Neuron (in vitro differentiated cells): ENCODE measurements around the genes LYPD6B, RBM43, ARL5A and RPRM.

GRCh38 chr2:148998105-148998632 is 40.3 kb upstream of the LYPD6B start:
- PRO-cap, result no peak

GRCh38 chr2:149038266-149039542 is at the start of gene LYPD6B:
LYPD6B (plus strand) TSS chr2:149038699.
- PRO-cap, result no peak

- PRO-cap, result no peak
Observed at GRCh38 chr2:150495905-150496617, 8.6 kb upstream of the RND3 start.

GRCh38 chr2:150733162-150733543 is 245.7 kb upstream of the RND3 start:
- PRO-cap, result no peak

GRCh38 chr2:151261184-151262207 is at the start of gene RBM43:
RBM43 (minus strand) TSS chr2:151261863.
- PRO-cap, result bidirectional peak, plus-strand start at chr2:151261444, minus-strand start at chr2:151261501; bidirectional peak, plus-strand start at chr2:151261888, minus-strand start at chr2:151261894; unidirectional peak, minus-strand start at chr2:151261964

- PRO-cap, result unidirectional peak, plus-strand start at chr2:151827937; bidirectional peak, plus-strand start at chr2:151828252, minus-strand start at chr2:151828161; bidirectional peak, plus-strand start at chr2:151828600, minus-strand start at chr2:151828419
Observed at GRCh38 chr2:151827849-151829049, at the start of gene ARL5A. ARL5A (minus strand) TSS chr2:151828421.

- PRO-cap, result no peak
Observed at GRCh38 chr2:151927844-151928189, 99.6 kb upstream of the ARL5A start.

- PRO-cap, result unidirectional peak, plus-strand start at chr2:151933514
Observed at GRCh38 chr2:151933455-151933785, 105.2 kb upstream of the ARL5A start.

DNA sequence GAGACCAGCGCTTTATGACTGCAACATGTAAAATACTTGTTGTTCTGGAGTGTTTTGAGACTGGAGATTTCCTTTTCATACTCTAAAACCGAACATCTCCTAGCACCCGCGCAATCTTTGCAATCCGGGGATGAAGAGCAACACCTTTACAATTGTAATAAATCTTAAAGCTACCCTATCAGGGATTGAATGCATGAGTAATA is 744 bp downstream of the STAM2 start:
- PRO-cap, result no peak

DNA sequence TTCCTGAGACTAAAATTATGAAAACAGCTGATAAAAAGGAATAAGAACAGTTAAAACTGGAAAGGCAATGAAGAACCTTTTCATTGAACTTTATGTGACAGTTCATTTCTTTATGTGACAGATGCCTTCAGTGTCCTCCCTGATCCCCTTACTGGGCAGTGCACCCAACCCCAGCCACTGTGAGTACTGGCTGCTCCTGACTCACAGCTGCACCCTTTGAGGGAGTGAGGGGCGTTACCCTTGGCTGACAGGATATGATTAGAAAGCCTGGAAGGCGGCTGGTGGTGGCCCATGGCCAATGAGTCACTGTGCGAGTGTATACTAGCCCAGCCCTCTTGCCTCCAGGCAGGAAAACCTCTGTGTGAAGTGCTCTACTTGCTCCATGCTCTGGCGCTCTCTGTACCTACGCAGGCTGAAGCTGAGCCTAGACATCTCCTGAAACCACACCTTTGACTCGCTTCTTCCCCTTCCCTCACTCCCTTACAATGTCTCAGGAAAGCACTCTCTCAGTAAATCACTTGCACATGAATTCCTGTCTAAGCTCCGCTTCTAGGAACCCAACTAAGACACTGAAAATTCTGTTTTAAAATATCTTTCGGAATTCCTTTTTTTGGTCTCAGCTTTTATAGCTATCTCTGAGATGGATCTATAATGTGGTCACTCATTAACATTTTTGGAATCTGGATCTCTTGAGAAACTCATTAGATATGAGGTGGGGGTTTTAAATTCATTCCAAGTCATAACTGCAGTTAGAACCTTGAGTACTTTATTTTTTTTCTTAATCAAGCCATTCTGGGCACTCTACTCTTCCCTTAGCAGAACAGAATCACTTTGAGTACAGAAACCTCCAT is 25.1 kb upstream of the STAM2 start:
- PRO-cap, result no peak

GRCh38 chr2:152390891-152391458 is 56.0 kb downstream of the FMNL2 start:
- PRO-cap, result no peak

GRCh38 chr2:152407274-152407899 is 72.4 kb downstream of the FMNL2 start:
- PRO-cap, result bidirectional peak, plus-strand start at chr2:152407533, minus-strand start at chr2:152407406

DNA sequence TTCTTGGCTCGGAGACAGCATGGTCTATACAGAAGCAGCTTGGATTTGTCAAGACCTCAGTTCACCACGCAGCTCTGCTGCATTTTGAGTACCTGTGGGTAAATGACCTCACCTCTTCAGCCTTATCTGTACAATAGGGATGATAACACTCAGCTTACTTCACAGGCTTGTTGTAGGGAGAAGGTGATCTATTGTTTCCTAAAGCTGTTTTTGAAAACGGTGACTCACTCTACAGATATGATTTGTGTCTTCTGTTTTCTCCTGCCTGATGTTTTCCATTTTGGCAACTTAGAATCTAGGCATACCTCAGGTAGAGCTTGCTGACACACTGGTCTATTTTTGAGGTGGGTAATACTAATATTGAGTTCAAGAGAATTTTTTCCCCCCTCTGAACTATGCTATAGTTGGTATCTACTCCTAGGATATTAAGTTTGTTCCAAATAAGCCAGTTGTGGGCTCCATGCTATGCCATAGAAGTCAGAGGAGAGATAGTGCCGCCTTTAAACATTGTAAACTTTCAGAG is 80.3 kb downstream of the FMNL2 start:
- PRO-cap, result no peak

DNA sequence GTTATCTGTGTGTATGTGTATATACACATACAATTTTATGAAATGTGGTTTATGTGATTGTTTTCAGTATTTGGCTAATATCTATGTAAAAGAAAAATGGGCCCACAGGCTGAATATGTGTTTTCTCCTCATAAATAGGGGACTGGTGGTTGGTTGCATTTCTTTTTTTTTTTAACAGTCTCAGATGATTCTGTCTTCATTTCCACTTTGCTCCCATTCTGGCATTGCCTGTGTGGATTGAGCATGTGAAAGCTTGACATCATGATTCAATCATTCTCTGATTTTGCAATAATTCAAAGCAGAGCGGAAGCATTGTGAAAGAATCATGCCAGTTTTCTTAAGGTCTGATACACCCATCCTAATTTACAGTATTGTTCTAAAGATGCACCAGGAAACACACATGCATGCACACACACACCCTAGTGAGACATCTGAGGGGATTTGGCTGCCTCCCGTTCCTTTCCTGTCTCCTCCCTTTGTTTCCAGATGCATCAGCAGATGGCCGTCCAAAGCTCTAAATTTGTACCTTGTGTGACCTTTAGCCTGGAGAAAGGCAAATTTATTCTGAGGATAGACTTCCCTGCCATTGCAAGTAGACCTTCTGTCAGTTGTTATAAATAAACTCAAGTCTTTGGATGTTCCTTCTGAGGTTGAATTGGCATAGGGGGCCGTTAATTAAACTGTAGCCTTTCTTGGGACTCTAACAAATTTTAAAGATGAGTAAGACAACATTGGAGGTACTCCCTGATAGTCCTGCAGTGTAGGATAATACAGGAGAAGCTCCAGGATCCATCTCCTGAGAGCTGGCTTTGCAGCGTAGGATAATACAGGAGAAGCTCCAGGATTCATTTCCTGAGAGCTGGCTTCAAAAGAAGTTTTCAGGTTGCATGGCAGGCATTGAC is 97.3 kb downstream of the FMNL2 start:
- PRO-cap, result unidirectional peak, plus-strand start at position 216 of the sequence; unidirectional peak, minus-strand start at position 433 of the sequence

DNA sequence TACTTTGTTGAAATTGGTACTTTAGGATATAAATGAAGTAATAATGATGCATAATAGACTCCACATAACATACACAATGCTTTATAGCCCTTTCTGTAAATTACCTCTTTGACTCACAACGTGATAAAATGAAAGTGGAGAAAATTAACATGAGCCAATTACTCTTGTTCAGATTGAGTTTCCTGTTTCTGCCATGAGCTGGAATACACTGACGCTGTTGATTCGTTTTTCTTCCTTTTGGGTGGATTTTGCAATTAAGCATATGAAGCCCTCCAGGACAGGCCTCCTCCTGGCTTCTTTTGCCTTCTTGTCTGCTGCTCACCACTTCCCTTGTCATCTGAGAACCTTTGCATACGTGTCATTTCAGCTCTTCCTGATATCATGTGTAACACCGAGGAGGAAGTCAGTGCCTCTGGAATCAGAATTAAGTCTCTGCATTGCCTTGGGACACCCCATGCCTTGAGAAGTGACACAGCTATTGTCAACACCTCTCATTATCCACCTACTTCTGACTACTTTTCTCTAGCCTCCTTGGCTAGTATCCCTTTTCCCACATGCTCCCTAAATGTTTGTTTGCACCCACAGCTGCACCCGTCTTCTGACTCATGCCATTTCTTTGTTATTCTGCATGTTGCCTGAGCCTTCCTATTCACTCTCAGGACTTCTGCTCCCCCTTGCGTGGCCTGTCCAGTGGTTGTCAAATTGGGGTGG is 134.1 kb downstream of the FMNL2 start:
- PRO-cap, result no peak

DNA sequence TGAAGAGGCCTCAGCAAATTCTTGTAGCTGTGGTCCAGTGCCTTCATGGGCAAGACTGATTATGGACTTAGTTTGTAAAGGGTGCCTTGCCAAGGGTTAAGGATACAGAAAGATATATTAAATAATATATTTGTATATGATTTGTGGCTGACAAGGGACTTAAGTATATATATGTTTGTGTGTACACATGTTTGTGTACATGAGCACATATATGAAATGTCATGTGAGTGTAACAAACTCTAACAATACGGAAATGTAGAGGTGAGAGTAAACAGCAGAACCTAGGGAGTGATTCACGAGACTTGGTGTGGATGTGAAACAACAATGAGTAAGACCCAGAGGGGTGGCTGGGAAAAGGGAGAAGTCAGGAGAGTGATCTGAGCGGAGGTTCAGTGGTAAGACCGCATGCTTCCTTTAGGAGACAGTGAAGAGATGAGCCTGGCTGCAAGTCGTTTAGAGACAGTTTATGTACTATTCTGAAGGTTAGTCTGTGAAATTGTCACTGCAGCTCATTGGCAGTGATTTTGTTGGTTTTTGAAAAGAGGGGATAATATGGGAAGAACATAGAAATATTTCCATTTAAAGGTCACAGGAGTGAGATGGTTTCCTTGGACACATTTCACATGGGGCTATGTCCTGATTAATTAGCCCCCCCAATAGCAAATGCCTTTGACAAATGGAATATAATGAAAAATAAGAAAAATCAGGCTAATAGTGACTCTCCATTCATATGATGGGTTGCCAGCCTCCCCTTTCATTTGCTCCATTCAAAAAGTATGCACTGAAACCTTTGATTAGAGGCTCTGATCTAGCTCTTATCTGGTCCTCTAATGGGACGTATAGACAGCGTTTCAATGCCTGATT is 150.5 kb downstream of the PRPF40A start:
- PRO-cap, result no peak

DNA sequence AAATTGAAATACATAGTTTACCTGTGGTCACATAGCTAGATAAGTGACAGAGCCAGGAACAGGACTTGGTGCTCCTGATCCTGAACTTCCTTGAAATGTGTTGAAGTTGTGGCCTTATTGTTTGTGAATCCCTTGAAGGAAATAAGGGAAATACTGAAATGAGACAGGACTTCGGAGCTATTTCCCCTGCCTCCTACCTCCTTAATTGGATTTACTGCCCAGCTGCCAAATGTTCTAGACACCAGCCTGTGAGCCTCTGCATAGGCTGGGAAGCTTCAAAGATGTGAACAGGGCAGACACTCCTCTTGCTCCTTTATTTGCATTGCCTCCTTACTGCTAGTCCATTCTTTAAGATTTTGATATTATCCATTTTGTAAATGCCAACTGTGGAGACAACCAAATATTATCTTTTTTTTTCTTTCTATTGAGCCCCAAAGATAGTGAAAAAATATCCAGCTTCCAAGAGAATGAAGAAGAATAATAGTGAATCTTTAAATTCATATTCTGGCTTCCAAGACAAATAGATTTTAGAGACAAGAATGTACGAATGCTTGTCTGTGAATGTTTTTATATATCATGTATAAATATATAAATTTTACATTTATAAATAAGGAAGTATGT is 135.1 kb downstream of the PRPF40A start:
- PRO-cap, result no peak

DNA sequence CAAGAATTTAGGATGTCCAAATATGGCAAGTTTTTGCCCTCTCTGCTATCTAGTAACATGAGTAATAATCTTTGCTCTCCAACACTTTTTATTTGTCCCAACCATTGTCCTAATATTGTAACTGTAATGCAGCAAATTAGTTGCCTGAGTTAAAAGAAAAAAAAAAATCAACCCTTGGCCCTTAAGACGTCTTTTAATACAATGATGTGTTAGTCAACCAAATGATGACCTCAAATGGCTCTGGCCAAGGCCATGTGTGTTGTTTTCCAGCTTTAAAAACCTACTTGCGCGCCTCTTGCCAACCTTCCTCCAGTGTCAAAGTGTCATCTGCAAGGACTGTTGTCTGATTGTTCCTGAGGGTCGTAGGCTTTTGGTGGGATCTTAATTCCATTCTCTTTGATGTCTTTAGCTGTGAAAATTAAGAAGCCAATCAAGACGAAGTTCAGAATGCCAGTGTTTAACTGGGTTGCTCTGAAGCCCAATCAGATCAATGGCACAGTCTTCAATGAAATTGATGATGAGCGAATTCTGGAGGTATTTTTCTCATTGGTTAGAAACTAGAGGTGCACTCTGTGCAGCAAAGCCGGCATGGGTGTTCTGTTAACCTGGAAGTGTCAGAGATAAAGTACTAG is 92.1 kb downstream of the PRPF40A start:
- PRO-cap, result no peak

- PRO-cap, result no peak
Observed at GRCh38 chr2:152644193-152644965, 72.9 kb downstream of the PRPF40A start.

DNA sequence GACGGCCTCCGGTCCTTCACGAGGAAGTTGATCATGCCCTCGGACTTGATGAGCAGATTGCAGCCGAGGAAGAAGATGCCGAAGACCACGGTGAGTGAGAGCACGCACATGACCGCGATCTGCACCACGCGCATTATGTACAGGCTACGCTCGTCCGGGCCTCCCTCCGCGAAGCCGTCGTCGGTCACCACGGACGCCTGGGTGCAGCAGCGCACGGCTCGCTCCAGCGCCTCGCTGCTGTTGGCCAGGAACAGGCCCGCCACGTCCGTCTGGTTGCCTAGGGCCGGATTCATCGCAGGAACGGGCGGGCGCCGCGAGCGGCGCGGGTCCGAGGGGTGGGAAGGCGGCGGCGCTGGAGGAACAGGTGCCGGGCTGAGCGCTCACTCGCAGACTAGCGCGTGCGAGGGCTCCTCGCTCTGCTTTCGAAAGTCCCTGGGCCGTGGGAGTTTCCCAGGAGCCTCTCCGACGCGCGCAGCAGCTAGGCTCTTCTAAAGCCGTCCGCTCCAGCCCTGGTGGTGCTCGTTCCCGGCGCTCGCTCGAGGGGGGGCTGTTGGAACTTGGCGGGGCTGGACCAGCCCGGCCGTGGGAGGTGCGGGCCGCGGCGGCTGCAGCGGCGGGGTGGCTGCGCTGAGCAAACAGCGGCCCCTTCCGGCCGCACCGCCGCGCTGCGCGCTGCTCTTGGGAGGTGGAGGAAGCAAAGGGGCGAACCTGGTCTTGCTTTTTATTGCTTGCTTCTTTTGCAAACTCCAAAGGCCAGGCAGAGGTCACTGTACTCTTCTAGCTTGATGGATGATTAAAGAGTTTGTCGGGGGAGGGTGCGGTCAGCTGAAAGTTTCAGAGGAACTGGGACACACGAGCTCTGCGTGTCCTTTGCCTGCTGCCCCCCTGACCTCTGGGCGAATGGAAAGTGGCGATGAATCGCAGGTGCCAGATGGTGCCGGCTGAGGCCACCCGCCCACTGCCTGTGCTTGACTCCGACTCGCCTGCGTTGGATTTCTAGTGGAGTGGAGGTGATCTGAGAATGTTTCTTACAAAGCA is at the start of gene RPRM:
RPRM (minus strand) TSS at position 490 of the 1,038 bp plus-strand sequence.
- PRO-cap, result unidirectional peak, minus-strand start at position 271 of the sequence; bidirectional peak, plus-strand start at position 657 of the sequence, minus-strand start at position 490 of the sequence; bidirectional peak, plus-strand start at position 958 of the sequence, minus-strand start at position 894 of the sequence